Measurements from ENCODE around the genes GPALPP1, CBY2 and SIAH3.

- PRO-cap, 8 experiments, result no peak in any of the 8 experiments
These were observed 183.4 kb upstream of the TSC22D1 start for GRCh38 chr13:44759595-44759929.

DNA sequence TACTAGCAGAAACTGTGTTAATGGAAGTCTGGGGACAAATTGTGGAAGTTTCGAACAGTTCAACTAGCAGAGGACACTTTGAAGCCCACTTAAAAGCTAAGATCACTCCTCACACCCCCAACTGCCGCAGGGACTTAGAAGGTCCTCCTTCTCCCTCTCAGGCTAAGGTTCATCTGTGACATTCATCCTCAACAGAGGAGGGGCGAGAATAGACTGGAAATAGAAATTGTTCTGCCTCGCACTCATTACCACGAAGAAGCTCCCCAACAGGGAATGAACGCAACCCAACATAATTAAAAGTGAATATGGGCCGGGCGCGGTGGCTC, 70.4 kb downstream of the NUFIP1 start:
- PRO-cap, 8 experiments, result no peak in any of the 8 experiments

- PRO-cap, 8 experiments, result peak in 8 of 8 experiments; most common plus-strand start chr13:44989538 (in 6); most common minus-strand start chr13:44989780 (in 8)
These were observed at the start of gene GPALPP1 for GRCh38 chr13:44989066-44989963. Gene GPALPP1, plus strand, starts transcription at chr13:44989538.

- PRO-cap, 8 experiments, result no peak in any of the 8 experiments
These were observed 10.2 kb downstream of the GTF2F2 start for GRCh38 chr13:45130499-45130993.

GRCh38 chr13:45338499-45339216, 2.3 kb downstream of the TPT1 start:
- PRO-cap, 8 experiments, result no peak in any of the 8 experiments

GRCh38 chr13:45339378-45339703, 1.6 kb downstream of the TPT1 start:
- PRO-cap, 8 experiments, result no peak in any of the 8 experiments

DNA sequence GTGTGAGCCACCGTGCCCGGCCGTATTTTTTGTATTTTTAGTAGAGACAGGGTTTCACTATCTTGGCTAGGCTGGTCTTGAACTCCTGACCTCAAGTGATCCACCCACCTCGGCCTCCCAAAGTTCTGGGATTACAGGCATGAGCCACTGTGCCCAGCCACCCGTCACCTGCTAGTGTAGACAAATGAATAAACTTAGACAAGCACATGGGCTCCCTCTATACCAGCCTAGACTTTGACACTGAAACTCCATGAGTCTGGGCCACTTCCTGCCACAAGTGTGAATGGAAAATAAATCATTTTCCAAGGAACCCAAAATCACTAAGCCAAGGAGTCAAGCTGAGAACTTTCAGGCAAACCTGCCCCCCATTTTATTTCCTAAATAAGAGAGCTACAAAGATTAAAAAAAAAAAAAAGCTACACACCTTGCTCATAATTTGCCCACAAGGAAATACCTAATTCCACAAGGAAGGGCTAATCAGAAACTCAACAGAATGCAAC, 27.1 kb upstream of the TPT1 start:
- PRO-cap, 8 experiments, result no peak in any of the 8 experiments

DNA sequence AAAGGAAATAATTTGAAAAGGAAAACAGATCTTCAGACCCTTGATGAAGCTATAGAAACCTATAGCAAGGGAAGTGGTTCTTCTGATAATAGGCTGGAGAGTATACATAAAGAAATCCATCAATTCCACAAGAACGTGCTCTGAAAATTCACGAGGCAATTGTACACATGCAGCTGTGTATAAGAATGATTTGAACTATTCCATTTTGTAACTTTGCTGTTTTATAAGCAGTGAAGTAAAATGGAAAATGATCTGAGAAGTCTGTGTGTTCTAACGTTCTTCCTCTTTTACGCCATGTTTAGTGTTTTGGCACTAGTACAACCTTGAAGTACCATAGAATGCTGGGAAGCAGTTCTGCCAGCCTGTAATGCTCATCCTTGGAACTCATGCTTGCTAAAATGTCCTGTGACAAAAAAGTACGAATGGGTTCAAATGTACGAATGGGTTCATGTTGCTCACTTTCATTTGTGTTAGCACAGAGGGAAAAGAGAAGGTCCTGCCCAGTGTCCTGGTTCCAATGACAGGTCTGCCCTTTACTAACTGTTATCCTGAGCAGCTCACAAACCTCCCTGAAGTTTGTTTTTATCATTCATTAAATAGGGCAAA, 3.4 kb upstream of the COG3 start:
- PRO-cap, 8 experiments, result no peak in any of the 8 experiments

- PRO-cap, 8 experiments, result no peak in any of the 8 experiments
These were observed 1.5 kb downstream of the COG3 start for GRCh38 chr13:45466084-45466815.

DNA sequence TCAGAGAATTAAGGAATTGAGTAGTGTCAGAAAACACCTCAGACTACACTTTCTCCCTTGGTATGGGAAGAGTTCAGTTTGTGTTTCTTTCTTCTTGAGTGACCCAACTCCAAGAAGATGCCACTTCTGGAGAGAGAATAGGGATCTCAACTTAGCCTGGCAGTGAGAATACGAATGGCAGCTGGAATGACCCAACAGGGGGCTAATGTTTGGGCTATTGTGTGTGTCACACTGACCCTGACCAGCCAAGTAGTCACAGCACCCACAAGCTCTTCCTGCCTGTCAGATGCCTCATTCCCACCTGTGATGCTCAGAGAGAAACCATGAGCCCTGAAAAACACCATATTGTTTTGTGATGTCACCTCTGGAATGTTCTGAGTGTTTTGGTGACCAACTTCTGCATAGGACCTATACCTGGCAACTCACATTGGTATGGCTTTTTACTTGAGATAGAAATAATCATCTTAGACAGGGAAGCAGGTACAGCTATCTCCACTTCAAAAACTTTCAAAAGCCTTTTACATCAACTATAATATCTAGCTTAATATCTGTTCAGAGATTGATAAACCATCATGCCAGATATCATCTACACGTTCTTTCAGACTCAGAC, at the start of gene CBY2:
Gene CBY2, plus strand, starts transcription at position 285 of the 610 bp plus-strand sequence.
- PRO-cap, 8 experiments, result no peak in any of the 8 experiments

DNA sequence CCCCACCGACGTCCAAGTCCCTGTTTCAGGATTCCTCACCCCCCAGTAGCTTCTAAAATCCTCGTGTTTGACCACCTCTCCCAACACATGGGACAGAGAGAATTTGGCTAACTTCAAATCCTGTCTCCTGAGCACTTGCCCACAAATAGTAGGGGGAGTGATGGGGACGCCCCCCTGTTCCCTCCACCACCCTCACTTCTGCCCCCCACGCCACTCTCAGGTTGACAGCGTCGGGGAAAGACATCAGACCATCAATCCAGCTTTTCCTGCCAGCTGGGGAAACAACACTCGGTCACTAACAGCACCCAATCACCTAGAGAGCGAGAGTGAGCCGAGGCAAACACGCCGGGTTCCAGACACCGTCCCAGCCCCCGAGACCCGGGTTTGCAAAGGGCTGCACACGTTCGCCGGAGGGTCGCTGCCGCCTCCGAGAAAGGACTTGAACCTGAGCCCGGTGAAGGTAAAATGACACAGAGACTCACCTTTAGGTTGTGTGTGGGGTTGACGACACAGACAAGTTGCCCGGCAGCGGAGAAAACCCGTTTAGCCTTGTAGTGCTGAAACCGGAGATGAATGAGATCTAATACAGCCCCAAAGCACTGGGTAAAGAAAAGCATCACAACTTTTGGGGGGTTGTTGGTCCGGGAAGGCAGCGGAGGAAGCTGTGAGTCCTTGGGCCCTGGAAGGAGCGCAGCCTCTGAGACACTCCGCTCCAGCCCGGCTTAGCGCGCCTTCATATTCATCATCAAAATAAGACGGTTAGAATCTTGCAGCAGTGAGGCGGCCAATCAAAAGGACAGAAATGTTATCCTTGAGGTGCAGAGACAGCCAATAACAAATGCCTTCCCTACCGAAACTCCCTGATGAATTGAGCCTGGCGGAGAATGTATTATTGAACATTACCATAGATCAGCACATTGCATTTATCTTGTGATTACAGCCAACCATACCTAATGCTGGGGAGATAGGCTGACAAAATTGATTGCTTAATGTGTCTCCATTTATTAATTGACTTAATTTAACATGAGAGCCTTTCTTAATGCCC, at the start of gene SIAH3:
Gene SIAH3, minus strand, starts transcription at position 741 of the 1,045 bp plus-strand sequence.
- PRO-cap, 8 experiments, result peak in 3 of 8 experiments; most common plus-strand start position 624 of the sequence (in 1); most common minus-strand start position 724 of the sequence (in 2)

DNA sequence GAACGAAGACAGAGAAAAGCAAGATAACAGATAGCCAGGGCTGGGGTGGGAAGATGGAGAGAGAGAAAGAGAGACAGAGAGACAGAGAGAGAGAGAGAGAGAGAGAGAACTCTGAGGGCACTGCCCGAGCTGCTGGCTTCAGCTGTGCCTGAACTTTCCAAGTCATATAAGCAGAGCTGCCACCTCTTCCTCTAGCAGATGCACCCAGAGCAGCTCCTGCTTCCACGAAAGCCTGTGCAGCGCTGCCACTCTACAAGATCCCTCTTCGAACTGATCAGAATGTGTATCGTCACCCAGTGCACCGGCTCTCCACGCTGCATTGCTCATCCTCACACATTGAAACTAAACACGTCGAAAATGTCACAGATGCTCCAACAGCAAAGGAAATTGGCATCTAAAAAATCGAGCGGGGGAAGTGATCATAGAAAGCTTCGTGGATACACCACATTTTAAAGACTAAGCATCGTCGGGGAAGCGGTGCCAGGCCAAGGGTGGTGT, 81.8 kb upstream of the SIAH3 start:
- PRO-cap, 8 experiments, result peak in 2 of 8 experiments; most common minus-strand start position 272 of the sequence (in 2)

DNA sequence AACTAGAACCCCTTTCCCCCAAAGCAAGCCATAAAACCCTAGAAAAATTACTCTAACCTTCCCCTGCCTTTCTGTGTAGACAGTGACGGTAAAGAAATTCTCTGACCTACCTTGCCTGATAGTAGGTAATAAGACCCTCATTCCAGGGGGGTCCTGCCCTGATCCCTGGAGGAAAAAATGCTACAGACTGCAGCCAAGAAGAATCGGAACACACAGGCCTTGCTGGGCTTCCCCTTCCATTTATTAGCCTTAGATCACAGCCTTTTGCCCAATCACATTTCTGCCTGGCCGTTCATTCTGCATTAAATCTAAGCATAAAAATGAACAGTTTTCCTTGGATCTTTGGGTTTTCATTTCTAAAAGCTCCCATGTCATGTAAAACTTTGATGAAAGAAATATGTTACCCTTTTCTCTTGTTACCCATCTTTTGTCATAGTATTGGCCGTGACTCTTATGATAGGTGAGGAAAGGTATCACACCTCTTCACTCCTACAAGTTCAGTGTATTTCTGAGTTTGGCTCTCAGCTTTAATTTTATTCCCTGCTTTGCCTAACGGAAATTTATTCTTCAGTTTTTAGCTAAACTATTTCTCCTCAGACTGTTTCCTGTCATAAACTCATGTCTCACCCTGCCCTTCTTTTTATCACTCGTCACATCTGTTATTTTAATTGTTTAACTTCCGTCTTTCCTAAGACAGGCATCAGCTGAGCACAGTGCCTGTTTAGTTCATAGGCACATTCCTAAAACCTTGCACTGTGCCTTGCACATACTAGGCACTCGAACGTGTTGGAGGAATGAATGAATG, 20.4 kb upstream of the CPB2 start:
- PRO-cap, 8 experiments, result peak in 3 of 8 experiments; most common minus-strand start position 639 of the sequence (in 3)

DNA sequence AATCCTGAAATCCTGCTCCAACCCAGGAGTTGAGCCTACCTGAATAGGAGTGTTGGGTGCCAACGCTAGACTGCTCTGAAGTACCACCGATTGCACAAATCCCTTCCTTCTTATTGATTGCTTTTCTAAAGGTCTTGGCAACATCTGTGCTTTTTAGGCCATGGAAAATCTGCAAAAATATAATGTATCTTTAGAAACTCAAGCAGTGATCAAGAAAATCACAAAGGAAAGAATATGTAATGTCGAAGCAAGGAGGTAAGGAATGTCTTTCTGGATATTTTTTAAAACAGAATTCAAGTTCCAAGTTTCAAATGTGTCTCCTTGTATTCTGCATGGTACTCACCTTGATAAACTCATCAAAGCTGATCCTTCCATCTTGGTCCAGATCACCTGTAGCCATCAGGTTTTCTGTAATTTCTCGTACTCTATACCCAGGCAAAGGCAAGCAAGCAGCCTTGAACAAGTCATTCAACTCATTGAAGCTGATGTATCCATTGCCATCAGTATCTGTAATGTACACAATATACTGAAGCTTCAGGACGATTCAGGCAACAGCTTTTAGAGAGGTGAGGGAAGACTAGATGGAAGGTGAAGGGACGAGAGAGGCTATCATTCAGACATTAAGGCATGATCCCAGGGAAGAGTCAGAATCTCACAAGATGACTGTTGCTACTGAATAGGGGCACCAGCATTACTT, 23.3 kb downstream of the LCP1 start:
- PRO-cap, 8 experiments, result no peak in any of the 8 experiments

DNA sequence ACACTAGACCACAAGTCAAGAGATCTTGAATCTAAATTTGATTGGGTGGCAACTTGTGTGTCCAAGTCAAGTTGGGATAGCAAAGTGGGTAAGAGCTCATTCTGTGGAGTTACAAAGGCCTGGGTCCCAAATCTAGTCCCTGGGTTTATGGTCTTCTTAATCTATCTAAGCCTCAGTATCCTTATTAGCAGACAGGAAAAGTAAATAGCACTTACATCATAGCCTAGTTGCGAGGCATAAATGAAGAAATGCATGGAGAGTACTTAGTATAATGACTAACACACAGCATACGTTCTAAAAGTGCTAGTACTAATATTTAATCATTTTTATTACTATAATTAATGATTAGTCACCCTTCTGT, 9.4 kb upstream of the LRRC63 start:
- PRO-cap, 8 experiments, result no peak in any of the 8 experiments

DNA sequence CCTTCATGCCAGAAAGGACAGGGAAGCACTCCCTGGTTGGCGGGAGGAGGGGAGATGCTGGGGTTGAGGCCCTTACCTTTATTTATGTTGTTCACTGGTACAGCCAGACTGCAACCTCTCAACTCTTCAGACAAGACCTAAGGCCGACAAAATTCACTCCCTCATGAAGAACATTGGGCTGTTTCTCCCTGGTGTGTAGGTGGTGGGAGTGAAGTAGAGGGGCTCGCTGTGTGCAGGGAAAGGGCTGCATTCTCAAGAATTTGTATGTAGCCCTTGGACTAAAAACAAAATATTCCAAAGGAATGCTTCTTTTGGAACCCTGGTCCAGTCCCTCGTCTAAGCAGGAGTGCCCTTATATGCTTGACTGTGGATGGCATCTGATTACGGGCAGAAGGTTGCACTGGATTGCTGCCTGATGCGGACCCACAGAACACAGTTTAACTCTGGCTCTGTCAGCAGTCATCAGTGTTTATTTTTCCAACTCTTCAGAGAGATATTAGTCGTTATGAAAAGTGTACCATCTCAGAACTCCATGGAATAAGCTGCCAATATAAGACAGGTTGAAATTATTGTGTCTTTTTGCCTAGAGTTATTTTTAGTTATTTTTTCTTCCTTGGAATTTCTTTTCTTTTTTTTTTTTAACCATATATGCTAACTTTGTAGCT, 26.0 kb downstream of the LRCH1 start:
- PRO-cap, 8 experiments, result no peak in any of the 8 experiments

DNA sequence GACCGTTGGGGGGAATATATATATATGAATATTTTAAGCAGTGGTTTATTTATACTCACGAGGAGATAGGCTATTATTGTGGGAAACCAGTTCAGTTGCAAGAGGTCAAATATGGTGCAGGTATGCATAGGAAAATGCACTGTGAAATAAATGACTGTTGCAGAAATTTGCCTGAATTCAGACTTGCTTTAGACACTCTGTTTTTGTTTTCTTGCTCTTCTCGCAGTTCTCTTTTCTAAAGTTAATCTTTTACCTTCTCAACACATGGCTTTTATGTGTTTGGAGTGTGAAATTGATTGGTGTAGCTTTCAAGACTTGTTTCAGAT, 109.7 kb downstream of the LRCH1 start:
- PRO-cap, 8 experiments, result no peak in any of the 8 experiments

- PRO-cap, 8 experiments, result no peak in any of the 8 experiments
These were observed 114.1 kb downstream of the LRCH1 start for GRCh38 chr13:46667184-46667335.

GRCh38 chr13:46709736-46710538, 87.0 kb downstream of the ESD start:
- PRO-cap, 8 experiments, result no peak in any of the 8 experiments

DNA sequence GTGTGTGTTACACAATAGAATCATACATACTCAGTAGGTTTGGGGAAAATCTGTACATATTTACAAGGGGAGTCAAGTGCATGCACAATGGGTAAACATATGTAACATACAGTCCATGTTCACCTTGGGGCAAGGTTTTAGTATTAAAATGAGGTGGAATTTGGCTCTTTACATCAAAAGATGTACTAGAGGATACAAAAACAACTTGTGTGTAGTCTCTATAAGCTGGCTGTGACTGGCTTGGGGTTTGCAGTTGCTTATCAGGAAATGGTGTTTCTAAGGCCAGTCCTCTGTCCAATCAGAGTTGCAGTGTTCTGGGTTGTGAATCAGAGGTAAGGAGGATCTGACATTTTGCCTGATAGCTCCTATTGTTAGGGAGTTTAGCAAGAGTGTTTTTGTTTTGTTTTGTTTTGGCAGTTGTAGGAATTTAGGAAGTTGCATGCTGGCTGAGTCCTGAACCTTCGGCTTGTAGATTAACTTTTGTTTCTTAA, 20.1 kb upstream of the ESD start:
- PRO-cap, 8 experiments, result no peak in any of the 8 experiments